Thoracic aorta endothelial cell (primary cell): Measurements from ENCODE around the gene PVALB.

DNA sequence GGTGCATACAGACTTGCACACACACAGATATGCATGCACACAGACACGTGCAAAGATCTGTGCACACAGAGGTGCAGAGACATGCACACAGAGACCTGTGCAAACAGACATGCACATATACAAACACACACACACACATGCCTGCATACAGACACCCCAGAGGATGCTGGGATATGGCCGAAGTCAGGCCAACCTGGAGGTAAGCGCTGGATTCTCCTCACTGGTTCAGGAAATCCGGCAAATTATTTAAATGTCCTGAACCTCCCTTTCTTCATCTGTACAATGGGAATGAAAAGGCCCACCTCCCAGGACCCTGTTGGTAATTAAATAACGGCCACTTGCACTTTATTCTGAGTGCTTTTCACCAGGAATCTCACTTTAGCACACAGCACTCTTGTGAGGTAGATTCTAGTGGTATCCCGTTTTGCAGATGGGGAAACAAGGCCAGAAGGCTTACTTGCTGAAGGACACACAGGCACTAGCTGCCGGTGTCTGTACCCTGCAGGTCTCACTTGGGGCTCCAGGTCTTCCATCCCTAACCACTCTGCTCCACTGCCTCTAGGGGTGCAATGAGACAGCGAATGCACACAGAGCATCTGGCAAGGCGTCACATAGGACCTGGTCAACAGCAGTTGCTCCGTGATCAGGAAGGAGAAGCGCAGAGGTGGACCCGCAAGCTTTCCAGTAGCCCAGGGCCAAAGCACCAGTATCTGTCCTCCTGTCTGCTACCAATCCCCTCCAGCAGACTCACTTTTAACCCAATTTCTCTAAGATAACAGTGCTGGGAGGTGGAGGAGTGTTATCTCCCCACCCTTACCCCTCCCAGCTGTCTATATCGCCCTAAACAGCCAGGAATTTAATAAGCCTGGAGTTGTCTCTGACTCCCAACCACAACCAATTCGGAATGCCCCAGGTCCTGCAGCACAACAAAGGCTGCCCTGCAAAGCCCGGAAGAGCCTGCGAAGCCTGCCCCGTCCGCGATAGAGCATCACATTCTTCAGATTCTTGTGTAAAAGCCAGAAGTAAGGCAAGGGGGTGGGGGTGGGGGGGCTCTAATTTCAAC, 19.6 kb downstream of the MYH9 start:
- CAGE, long polyA plus RNA, result no peak

- CAGE, long polyA plus RNA, result no peak
Measured at GRCh38 chr22:36385850-36386297, 1.9 kb downstream of the MYH9 start.

- CAGE, long polyA plus RNA, result no peak
Measured at GRCh38 chr22:36474802-36475199, 6.6 kb downstream of the TXN2 start.

DNA sequence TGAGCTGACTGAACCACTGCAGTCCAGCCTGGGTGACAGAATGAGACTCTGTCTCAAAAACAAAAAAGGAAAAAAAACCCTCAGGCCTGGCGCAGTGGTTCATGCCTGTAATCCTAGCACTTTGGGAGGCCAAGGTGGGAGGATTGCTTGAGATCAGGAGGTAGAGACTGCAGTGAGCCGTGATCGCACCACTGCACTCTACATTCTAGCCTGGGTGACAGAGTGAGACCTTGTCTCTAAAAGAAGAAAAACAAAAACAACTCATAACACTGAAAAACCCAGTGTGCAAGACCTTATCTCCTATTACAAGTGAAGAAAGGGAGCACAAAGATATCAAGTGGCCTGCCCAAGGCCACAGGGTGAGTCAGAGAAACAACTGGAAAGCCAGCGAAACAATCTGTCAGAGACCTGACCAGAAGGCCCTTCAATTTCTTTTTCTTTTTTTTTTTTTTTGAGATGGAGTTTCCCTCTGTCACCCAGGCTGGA, 2.5 kb downstream of the TXN2 start:
- CAGE, long polyA plus RNA, result no peak

DNA sequence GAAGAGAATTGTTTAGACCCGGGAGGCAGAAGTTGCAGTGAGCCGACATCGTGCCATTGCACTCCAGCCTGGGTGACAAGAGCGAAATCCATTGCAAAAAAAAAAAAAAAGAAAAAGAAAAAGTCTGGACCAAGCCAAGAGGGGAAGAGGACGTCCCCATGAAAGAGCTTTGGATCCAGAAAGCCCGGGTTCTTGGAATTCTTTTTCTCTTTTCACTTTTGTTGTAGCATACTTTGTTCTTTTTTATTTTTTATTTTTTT, 6.5 kb upstream of the TXN2 start:
- CAGE, long polyA plus RNA, result no peak

- CAGE, long polyA plus RNA, result no peak
Measured at GRCh38 chr22:36647073-36647296, 56.6 kb downstream of the CACNG2 start.

DNA sequence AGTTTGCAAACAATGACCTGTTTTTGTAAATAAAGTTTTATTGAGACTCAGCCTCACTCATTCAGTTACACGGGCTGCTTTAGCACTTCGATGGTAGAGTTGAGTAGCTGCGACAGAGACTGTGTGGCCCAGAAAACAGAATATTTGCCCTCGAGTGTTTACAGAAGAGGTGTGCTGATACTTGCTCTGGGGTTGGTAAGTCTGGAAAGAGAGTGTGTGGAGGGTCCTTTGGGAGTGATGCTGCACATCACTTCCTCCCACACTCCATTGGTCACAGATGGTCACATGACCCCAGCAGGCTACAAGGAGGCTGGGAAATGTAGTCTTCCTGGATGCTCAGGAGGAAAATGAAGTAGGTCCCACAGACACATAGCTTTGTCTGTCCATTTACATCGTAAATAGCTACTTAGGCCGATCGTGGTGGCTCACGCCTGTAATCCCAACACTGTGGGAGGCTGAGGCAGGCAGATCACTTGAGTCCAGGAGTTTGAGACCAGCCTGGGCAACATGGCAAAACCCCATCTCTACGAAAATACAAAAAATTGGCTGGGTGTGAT, 34.5 kb downstream of the IFT27 start:
- CAGE, long polyA plus RNA, result no peak

- CAGE, long polyA plus RNA, result no peak
Measured at GRCh38 chr22:36816627-36817353, at the start of gene PVALB. Gene PVALB, minus strand, starts transcription at chr22:36817035.

- CAGE, long polyA plus RNA, result no peak
Measured at GRCh38 chr22:36846664-36847003, 14.2 kb upstream of the NCF4 start.

GRCh38 chr22:36853315-36854017, 7.3 kb upstream of the NCF4 start:
- CAGE, long polyA plus RNA, result no peak

DNA sequence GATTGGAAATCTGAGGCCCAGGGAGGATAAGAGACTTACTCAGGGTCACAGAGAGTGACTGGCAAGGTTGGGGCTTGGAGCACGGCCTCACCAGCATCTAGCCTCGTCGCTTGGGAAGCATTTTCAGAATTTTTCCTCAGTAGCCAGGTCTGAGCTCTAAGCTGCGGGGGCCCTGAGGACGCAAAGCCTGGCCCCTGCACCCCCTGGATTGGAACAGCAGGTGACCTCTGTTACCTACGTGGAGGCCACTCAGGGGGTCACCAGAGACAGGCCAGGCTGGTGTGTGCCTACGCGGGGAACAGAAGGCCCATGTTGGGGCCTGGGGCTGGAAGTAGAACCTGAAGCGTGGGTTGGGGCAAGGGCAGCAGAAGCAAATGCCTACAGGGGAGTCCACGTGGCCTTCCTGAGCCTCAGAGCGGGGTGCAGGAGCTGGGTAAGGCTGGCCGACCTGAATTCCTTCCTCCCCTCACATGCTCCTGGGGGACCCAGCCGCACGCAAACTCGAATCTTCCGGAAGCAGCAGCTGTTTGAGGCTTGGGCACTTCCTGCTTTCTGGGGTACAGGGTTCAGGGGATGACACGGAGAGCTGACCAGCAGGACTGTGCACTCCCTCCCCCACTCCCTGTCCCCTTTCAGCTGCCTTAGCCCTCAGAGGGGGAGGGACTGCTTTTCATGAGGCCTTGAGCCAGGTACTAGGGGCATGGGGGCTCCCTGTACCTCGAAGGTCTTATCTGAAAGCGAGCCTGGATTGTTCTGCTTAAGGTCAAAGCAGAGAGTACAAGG, 1.3 kb downstream of the NCF4 start:
- CAGE, long polyA plus RNA, result no peak

DNA sequence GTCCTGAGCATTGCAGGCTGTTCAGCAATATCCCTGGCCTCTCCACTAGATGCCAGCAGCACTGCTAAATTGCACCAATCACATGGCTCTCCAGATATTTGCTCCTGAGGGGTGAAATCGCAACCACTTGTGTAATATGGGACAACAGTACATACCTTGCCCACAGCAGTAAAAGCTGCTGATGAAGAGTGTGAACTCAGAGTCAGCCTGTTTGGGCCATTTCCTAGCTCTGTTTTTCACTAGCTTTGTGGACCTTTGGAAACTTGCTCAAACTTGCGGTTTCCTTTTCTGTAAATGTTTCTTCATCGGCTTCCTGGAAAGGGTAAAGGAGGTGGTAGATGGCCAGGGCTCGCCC, 12.9 kb downstream of the NCF4 start:
- CAGE, long polyA plus RNA, result no peak

DNA sequence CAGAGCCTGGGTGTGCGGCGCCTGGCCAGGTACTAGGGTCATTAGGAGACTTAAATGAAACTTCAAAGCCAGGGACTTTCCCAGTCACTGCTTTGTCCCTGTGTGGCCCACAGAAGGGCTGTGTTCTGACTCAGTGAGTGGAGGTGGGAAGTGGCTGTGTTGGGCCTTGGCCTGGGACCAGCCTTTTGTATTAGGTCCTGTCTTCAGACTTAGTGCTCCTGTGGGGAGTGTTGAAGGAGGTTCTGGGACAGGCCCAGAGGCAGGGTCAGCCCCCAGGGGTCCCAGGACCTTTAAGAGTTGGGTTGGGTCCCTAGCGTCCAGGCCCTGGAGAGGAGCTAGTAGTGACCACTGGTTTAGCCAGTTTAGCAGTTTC, 13.3 kb downstream of the NCF4 start:
- CAGE, long polyA plus RNA, result no peak

DNA sequence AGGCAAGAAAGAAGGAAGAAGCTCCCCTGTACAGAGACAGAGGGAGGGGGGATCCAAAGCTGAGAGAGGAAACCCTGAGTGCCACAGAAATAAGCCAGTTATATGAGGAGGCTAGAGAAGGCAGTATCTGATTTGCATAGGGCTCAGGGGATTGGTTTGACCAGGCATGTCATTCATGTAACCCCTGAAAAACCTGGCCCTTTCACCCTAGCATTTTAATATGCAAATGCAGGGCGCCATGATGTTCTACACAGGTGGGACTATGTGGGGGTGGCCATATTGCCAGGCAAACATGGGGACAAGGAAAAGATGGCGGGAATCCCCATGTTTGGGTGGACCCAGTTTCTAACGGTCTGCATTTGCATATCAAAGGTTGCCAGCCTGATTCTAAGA, 27.2 kb downstream of the CSF2RB start:
- CAGE, long polyA plus RNA, result no peak

DNA sequence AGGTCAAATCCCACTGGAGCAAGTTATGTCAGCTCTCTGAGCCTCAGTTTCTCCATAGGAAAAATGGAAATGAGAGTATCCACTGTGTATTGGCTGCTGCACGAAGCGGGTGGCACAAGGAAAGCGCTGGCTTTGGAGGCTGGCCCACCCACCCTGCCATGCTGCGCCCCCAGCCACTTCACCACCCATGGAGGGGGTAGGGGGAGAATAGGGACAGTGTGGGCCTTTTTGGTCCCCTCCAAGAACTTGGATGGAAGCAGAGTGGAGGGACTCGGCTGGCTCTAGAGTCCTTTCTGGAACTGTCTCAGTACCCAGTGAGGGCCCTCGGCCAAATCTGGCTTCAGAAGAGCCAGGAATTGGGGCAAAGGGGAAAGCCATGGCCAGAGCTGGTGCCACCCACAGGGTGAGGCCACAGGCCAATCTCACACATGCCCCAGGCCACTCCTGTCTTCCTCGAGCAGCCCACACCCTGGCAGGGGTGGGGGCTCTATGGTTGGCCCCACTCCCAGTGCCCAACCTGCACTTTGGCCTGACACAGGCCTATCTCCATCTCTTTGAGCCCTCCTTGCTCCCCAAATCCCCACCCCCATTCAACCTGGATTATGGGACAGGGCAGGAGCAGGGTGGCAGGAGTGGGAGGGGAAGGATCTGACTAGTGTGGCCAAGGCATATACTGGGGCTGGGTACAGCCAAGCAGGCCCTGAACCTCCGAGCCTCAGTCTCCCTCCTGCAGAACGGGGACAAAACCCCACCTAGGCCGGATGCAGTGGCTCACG, 4.5 kb upstream of the TEX33 start:
- CAGE, long polyA plus RNA, result no peak

GRCh38 chr22:37046931-37047430, 4.6 kb upstream of the KCTD17 start:
- CAGE, long polyA plus RNA, result no peak

DNA sequence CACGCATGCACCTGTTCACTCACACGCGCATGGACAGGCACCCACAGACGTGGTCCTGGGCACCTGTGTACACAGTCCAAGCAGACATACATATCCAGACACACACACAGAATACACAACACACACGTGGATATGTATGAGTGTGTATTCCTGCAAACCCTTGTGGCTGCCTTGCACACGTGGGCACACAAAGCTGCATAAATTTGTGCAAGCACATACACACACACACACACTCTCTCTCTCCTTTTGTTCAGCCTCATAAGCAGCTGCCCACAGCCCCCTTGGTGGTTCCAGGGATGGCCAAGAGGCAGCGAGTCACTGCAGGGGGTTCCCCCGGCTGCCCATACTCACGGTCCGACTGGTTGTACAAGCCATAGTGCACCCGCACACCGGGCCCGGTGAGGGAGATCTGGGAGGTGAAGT, 23.3 kb downstream of the KCTD17 start:
- CAGE, long polyA plus RNA, result no peak

GRCh38 chr22:37107736-37108308, 1.7 kb downstream of the TMPRSS6 start:
- CAGE, long polyA plus RNA, result no peak

DNA sequence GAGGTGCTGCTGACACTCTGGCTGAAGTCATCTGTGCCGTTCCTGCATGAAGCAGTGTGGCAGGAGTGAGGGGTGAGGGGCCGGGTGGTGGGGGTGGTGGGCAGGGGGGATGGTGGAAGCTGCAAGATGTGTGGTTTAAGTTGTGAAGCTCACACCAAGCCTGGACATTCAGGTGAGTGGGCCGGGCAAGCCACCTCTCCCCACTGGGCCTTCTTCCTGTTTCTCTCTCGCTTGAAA, 14.6 kb upstream of the IL2RB start:
- CAGE, long polyA plus RNA, result no peak

DNA sequence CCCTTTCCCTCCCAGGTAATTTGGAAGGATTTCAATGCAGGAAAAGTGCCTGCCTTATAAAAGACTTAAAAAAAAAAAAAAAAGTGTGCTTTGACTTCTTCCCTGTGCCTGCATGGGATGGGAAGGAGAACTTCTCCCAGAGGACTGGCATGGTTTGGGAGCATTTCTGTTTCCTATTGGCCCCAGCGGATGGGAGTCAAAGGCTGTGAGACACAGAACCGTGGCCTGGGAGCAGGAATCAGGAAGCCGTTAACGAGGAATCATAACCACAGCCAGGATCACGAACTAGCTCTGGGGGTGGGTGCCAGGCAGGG, 583 bp downstream of the C1QTNF6 start:
- CAGE, long polyA plus RNA, result no peak